Mesenchymal stem cell of adipose (primary cell): ENCODE measurements around a stretch of chr3.

GRCh38 chr3:186606251-186606656 lies 6.6 kb upstream of the AHSG start:
- CAGE, long polyA plus RNA, result no peak

DNA sequence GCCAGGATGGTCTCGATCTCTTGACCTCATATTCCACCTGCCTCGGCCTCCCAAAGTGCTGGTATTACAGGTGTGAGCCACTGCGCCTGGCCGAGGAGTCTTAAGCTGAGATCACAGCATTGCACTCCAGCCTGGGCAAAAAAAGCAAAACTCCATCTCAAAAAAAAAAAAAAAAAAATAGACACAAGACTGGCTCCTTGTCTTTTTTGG lies 1.7 kb downstream of the ADIPOQ start:
- CAGE, long polyA plus RNA, result no peak

- CAGE, long polyA plus RNA, result no peak
Measured at GRCh38 chr3:186956020-186956749, 25.9 kb downstream of the ST6GAL1 start.

DNA sequence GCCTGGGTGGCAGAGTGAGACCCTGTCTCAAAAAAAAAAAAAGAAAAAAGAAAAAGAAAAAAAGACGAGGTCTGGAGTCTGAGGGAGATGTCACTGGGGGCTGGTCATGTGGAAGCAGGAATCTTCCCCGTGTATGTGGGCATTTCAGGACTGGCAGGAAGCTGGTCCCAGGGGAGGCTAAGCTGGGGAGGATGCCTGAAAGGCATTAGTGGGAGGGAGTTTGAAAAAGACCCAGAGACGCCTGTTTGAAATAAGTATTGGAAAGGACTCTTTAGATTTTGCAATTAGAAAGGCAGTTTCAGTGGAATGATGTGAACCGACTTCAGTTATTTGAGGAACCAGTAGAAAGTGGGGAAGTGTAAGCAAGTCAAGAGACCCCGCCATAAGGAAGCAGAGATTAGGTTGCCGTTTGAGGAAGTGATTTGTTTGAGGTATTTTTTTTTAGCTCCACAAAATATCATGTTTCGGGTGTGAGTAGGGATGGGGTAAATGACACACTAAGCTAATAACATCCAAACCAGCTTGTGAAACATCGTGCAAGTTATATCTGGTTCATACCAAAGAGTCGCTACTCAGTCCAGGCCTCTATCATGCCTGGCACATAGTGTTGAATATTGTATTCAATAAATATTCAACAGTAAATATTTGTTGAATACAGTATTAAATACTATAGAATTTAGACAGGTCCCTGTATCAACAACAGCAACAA lies 55.6 kb downstream of the ST6GAL1 start:
- CAGE, long polyA plus RNA, result no peak

- CAGE, long polyA plus RNA, result no peak
Measured at GRCh38 chr3:187016444-187017319, 86.4 kb downstream of the ST6GAL1 start.

GRCh38 chr3:187039039-187039727 lies 100.1 kb downstream of the RPL39L start:
- CAGE, long polyA plus RNA, result no peak

- CAGE, long polyA plus RNA, result no peak
Measured at GRCh38 chr3:187289431-187289850, 2.1 kb downstream of the MASP1 start.

DNA sequence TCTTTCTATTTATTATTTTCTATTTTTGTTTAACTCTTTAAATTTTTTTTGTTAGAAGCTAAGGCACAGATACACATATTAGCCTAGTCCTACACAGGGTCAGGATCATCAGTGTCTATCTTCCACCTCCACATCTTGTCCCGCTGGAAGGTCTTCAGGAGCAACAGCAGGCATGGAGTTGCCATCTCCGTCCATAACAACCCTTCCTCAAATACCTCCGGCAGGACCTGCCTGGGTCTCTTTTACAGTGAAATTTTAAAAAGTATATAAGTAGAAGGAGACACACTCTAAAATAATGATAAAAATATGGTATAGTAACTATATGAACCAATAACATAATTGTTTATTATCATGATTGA lies 132.5 kb downstream of the SST start:
- CAGE, long polyA plus RNA, result no peak

DNA sequence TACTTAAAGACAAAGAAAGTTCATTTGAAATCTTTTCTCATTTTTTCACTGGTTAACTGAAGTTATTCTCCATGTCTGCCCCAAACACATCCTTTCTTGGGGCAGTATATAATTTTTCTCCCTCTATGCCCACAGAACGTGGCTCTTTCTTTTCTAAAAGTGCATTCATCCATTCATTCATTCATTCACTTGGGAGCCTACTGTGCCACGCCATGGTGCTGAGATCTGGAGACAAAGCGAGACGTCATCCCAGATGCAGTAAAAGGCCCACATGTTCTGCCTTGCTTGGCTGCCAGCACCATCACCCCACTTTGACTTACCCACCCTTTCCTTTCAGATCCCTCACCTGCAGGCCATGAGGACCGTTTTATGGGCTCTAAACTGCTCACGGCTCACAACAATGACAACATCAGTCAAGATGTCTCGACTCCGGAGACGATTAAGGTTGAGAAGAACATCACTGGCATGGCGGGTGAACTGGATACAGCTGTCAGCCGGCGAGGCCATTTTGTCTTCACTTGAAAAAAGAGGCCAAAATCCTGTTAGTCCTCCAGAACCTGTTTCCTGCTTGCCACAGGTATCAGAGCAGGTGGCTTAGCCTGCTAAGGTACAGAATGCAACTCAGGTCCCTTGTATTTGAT lies 12.0 kb downstream of the BCL6 start:
- CAGE, long polyA plus RNA, result no peak

DNA sequence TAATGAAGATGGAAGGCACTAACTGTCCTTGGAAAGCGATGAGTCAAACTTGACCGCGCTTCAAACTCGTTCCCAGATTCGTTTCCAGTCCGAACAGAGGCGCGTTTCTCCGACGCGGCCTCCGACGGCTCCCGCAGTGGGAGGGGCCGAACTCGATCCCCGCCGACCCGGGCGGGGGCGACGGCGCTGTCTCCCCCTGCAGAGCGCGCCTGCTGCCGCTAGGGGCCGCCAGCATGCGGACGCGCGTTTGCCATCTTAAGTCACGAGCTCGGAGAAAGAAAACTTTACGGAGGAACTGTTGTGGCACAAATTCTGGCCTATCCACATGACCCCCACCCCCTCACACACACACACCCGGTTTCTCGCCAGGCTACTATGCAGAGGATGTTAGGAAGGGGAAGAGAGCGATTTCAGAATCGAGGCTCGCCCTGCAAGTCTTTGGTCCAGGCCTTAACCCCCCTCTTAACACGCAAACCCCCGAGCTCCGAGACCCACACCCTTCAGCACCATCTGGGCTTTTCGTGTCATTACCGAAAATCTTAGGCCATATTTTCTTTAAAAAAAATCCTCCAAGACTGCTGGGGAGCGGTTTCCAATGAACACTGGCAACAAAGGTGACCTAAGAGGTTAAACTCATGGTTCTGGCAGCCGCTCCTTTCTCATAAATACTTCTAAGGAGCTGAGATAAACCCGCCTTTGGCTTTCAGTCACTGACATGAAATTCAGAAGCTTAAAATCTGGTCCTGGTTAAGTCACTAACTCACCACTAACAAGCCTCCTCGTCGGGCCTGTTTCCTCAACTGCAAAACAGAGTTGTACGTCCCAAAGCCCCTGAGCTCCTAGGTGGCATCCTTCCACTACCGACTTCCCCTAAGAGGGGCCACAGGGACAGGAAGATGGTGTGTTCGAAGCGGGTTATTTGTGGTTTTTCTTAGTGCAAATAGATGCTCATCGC lies 5.1 kb downstream of the BCL6 start:
- CAGE, long polyA plus RNA, result no peak

GRCh38 chr3:188036644-188037156 lies 117.3 kb upstream of the LPP start:
- CAGE, long polyA plus RNA, result no peak

GRCh38 chr3:188052065-188052710 lies 101.8 kb upstream of the LPP start:
- CAGE, long polyA plus RNA, result no peak

DNA sequence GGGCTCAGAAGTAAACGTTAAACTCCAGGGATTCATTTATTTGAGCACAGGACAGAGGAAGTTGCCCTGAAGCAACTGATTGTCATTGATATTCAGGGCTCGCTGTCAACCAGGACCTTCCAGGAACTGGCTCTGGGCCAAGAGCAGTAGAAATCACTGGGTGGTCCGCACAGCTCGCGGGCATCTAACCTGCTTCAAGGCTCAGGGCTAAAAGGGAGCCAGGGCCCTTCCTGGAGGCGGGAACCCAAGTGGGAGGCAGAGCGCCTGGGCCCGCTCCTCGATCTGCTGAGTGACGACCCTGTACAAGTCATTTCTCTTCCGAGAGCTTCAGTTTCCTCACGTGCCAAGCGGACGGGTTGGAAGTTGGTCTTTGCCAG lies 994 bp upstream of the LPP start:
- CAGE, long polyA plus RNA, result no peak

- CAGE, long polyA plus RNA, result no peak
Measured at GRCh38 chr3:188157462-188158440, 3.8 kb downstream of the LPP start.

- CAGE, long polyA plus RNA, result no peak
Measured at GRCh38 chr3:188191787-188192550, 38.0 kb downstream of the LPP start.

GRCh38 chr3:188239403-188240484 lies 85.8 kb downstream of the LPP start:
- CAGE, long polyA plus RNA, result no peak

DNA sequence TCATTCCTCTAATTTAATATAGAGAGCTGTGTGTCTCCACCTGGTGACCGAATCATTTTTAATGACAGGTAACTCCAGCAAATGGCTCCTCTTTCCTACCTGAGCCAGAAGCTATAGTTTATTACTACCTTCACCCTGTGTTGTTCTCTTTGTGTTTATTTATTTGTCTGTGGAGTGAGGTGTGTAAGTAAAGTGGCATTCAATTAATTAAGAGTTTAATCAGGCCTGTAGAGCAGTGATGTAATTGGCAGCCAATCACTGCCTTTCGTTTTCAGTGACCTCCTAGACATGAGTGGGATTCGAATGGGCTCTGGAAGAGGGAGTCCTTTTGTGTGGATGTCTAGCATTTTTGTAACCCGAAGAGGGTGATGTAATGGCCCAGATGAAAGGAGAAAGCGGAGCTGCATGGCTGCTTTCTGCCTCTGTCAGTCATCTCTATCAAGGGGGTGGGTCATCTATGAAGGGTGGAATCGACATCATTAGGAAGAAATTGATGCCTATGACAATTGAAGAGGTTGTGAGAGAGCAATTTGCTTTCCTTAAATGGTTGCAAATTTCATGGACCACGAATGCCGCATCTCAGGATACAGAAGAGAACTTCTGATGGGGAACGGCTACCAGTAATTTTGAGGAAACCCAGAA lies 126.0 kb downstream of the LPP start:
- CAGE, long polyA plus RNA, result no peak

GRCh38 chr3:188285779-188286548 lies 132.0 kb downstream of the LPP start:
- CAGE, long polyA plus RNA, result no peak

- CAGE, long polyA plus RNA, result no peak
Measured at GRCh38 chr3:188322714-188323543, 169.0 kb downstream of the LPP start.

DNA sequence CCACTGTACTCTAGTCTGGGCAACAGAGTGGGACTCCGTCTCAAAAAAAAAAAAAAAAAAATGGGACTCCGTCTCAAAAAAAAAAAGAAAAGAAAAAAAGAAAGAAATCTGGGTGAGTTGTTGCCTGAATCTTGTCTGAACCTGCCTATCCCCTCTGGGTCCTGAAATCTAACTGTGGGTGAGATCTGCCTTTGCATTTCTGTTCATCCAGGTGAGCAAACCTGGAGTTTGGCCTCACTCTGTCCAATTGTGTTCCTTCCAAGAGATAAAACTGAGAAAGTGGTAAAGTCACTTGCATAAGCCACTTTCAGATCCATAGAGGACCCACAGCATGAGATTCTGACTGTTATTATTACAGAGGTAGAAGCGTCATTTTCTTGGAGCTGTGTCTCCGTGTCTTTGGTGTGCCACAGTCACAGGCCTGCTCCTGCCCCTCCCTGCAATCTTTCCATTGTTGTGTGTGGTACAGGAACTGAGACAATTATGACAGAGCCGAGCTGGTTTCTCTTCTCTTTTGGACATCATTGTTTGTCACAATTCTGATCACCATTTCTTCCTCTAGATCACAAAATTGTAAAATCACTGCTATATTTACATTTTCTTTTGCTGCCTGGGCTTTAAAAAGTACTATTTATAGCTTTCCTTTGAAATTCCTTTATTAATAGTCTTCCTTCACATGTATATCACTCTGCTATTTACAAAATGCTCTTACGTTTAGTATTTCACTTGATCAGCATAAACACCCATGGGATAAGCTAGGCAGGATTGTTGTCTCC lies 236.0 kb downstream of the LPP start:
- CAGE, long polyA plus RNA, result no peak